Tongue (tissue), 2 donors: ENCODE measurements around a stretch of chr14.

GRCh38 chr14:100658447-100658929, 68.2 kb upstream of the DLK1 start:
- RAMPAGE, long total RNA = no peak

DNA sequence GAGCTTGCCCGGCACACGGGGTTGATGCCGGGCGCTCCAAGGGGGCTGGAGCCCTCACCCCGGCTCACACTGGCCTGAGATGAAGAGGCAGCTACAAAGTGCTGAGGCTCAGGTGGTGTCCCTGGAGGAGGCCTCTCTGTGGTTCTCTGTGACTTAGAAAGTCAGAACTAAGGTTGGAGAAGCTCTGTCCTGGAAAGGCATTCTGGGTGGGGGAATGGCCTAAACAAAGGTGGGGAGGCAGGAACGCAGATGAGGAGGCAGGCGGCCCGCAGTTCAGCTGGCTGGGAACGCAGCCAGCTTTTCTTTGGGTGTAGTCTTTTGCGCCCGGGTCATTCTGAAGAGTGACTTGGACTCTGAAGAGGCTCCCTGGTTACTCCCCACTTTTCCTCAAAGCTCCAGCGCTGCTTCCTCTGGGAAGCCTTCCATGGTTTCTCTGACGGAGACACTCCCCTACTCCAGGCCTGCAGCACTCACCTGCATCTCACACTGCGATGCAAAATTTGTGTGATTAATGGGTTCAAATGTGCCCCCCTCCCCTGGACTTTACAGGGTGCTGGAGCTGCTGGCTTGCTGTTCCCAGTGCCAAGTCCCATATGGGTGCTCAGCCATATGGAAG, 50.5 kb upstream of the DLK1 start:
- RAMPAGE, long total RNA = no peak

DNA sequence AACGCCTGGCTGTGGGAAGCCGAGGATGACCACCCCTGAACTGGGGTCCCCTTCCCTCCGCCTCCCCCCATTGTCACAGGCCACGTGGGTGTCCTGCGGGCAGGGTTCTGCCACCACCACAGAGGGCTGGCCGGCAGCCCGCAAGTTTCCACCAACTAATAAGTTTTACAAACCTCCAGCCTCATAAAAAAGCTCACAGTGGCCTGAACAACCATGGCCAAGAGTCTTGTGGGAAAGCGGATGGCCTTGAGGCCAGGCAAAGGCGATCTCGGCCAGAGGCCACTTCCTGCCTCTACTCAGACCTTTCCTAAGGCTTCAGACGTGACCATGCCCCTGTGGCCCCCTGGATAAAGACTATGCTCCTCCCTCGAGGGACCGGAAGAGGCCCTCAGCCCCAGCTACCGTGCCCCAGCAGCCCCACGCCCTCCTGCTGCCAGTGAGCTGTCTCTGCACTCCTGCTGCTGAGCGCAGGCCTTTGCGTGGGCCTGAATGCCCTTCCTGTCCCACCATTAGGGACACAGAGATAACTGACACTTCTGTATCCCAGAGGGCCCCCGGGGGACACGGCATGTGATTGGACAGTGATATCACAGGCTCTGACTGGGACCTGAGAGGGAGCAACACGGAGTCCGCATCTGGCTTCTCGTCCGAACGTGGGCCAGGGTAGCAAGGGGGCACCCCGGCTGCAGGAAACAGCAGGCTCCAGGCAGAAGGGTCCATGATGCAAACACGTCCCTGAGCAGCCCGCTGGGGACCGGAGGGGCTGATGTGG, 46.0 kb upstream of the DLK1 start:
- RAMPAGE, long total RNA = no peak

- RAMPAGE, long total RNA = no peak
These were observed 55.7 kb downstream of the RTL1 start for GRCh38 chr14:100847695-100848273.

DNA sequence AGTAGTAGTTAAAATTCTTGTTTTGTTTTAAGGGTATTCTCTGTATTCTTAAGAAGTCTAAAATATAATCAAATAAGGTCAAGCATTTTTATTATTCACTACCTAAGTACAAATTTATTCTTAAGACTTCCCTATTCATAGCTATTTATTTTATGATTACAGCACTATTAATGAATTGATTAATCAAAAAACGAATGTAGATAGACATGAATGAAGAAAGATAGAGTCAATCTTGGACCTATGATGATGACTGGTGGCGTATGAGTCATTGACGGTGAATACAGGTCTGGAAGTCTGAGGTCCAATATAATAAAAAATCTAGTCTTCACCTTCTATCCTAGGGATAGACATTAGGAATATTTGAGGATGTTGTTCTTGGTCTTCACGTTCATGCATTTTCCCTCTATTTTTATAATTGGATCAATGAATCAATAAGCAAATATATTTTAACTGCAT, 46.1 kb upstream of the RTL1 start:
- RAMPAGE, long total RNA = no peak

GRCh38 chr14:101033661-101034230, 130.2 kb upstream of the RTL1 start:
- RAMPAGE, long total RNA = no peak

DNA sequence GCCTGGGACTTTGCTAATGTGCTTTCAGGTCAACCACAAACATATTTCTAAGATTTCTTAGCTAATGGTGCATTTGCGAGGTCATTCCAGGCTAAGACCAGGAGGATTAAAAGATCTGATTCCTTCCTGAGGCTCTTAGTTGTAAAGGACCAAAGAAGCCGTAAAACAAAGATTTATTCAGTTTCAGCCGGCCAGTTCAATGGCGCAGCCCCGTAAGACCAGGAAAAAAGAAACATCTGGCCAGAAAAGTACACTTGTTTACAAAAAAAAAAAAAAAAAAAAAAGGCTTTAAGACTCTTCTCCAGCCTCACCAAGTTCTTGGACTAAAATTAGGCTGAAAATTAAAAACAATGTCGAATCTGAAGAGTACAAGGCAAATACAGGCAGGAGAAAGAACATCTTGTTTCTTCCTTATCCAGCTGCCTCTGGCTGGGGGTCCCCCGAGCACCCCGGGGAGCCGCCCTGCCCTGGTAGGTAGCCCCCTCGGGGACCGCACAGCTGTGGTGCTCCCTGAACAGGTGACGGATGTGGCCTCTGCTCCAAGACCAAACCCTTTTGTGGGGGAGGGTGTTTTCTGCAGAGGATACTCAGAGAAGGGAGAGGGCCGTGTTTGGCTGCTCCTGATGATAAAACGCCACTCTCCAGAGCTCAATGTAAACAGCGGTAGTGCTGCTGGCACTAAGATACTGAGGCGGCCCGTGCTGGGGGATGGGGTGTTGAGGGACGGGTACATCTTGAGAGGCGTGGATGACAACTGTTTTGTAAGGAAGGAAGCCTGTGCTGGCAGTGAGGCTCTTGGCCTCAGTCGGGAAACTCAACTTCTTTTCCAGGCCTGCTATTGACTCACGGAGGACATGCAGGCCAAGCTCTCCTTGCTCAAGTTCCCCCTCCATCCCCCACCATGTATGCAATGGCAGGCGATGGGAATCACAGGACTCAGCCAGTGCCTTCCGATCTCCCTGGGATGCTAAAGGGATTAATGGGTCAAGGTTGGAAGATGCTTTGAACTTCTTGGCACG, 401.2 kb upstream of the PPP2R5C start:
- RAMPAGE, long total RNA = no peak

- RAMPAGE, long total RNA = no peak
These were observed 201.4 kb upstream of the PPP2R5C start for GRCh38 chr14:101559792-101560897.

DNA sequence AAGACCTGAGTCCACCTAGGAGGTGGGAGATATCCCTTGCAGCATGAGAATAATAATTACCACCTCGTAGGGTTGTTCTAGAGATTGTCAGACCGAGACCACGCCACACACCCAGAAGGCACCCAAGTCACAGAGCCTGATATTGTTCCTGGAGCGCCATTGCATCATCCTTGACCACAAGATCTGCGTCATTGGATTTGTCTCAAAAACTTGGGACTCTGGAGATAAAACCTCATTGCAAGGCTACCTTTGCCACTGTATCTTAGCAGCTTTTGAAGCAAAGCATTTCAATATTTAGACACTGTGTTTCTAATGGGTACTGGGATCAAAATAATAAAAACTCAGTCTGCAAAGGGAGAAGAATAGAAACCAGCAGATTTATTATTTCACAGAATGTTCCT, 29.3 kb upstream of the PPP2R5C start:
- RAMPAGE, long total RNA = no peak

DNA sequence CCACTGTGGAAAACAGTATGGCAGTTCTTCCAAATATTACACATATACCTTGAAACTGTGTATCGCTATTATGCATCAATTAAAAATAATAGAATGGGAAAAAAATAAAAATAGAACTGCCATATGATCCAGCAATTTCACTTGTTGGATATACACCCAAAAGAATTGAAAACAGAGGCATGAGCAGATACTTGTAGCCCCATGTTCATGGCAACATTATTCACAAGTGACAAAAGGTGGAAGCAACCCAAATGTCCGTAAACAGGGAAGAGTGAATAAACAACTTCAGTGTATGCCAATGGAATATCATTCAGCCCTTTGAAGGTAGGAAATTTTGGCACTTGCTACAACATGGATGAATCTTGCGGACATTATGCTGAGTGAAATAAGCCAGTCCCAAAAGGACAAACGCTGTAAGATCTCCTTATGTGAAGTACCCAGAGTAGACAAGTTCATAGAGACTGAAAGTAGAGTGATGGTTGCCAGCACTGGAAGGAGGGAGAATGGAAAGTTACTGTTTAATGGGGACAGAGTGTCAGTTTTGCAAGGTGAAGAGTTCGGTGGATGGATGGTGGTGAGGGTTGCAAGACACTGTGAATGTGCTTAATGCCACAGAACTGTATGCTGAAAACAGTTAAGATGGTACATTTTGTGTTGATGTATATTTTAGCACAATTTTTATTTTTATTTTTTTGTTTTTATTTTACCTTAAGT, 44.1 kb downstream of the PPP2R5C start:
- RAMPAGE, long total RNA = no peak

GRCh38 chr14:101823377-101824161, 62.1 kb downstream of the PPP2R5C start:
- RAMPAGE, long total RNA = no peak

- RAMPAGE, long total RNA = no peak
These were observed 99.9 kb downstream of the PPP2R5C start for GRCh38 chr14:101861240-101862053.

- RAMPAGE, long total RNA = no peak
These were observed 99.0 kb upstream of the DYNC1H1 start for GRCh38 chr14:101865213-101865889.

- RAMPAGE, long total RNA = no peak
These were observed 96.4 kb upstream of the DYNC1H1 start for GRCh38 chr14:101867814-101868454.

DNA sequence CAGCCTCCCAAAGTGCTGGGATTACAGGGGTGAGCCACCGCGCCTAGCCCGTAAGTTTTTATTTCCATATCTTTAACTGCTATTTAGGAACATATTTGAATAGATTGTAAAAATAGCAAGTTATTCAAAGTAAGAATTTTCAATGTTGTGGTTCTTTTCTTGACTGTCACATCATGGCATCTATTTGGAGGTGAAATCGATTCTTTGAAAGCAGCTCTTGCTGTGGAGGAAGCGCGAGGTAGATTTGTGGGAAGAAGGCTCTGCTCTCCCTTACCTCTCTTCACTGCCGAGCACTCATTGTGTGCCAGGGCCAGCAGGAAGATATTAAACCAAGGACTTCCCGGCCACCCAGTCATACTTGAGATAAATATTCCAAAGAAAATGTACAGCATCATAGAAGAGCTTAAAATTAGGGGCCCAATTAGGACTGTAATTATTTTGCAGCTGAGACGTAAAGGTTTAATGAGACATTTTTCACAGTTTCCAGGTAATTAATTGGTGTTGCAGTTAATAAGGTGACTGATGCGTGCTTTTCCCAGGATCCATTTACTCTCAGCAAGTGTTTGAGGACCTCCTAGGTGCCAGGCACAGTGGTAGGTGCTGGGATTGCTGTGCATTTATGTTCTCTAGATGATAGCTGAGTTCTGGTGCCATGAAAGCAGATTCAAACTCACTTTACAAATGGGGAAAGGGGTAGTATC, 89.2 kb upstream of the DYNC1H1 start:
- RAMPAGE, long total RNA = no peak

GRCh38 chr14:101881384-101881884, 82.9 kb upstream of the DYNC1H1 start:
- RAMPAGE, long total RNA = no peak

- RAMPAGE, long total RNA = no peak
These were observed 38.4 kb upstream of the DYNC1H1 start for GRCh38 chr14:101925890-101926532.

DNA sequence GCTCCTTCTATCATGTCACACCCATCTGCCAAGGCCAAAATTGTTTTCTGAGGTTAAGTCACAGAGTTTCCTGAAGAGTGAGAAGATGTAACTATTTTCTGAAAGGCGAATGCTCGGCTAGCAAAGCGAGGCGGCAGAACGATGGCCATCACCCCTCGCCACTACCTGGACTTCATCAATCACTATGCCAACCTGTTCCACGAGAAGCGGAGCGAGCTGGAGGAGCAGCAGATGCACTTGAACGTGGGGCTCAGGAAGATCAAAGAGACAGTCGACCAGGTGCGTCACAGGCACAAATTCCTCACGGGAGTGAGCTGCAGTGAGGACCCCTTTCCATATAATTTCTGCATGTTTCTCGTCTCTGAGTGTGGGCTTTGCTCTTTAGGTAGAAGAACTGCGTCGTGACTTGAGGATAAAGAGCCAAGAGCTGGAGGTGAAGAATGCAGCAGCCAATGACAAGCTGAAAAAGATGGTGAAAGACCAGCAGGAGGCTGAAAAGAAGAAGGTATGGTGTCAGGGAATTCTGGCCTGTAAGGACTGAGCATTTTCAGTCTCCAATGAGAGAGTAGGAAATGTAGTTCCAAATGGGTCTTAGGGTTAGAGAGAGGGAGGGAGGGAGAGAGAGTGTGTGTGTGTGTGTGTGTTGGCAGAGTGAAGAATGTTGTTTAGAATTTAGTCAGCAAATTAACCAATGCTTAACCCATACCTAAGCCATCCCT, 57.3 kb downstream of the HSP90AA1 start:
- RAMPAGE, long total RNA = no peak

- RAMPAGE, long total RNA = no peak
These were observed 7.1 kb downstream of the HSP90AA1 start for GRCh38 chr14:102079792-102080111.

- RAMPAGE, long total RNA = no peak
These were observed 1.3 kb downstream of the HSP90AA1 start for GRCh38 chr14:102085262-102086238.